ENCODE results near the genes KLK5, KLK12, NKG7 and SIGLEC14.

- PRO-cap: no peak
These were observed at the start of gene KLK5 for GRCh38 chr19:50952656-50953512. KLK5 (minus strand) TSS chr19:50953038.

DNA sequence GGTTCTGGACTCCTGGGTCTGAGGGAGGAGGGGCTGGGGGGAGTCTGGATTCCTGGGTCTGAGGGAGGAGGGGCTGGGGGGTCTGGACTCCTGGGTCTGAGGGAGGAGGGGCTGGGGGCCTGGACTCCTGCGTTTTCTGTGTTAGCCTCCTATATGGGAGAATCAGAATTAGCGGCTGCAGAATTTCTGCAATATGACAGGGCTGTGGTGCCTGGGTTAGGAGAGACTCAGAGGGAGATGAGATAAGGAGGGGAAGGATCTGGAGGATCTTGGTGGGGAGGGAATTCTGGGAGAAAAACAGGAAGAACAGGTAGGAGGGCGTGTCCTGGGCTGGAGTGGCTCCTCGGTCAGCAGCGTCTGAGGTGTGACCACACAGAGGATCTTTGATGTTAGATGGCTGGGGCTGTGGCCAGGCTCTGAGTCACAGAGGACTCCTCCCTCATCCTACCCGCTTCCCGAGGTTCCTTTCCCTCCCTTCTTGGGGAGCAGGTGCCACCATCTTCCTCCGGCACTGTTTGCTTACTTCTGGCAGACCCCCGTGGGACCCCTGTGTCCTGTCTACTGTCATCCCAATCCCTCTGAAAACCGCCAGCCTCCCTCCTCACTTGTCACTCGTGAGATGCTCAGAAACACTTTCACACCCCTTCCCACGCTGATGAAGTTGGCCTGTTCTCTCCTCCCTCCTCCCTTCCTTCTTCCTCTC, 6.4 kb upstream of the KLK6 start:
- PRO-cap: no peak

DNA sequence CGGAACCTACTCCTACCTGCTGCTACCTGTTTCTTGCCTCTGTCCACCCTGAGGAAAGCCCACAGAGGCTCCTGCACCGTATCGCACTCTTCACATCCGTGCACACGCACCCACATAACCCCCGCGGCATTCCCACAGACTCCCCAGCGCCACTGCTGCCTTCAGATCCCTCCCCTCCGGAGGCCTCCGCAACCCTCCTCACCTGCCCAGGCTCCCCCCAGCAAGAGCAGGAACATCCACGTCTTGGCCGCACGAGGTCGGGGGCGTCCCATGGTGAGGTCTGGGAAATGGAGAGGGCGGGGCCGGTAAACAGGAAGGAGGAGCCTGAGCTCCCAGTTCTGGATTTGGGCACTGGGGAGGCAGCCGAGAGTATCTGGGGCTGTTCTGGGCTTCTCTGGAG, 508 bp downstream of the KLK8 start:
- PRO-cap: no peak

- PRO-cap: no peak
These were observed at the start of gene KLK12 for GRCh38 chr19:51034590-51035121. KLK12 (minus strand) TSS chr19:51035002.

- PRO-cap: no peak
These were observed 606 bp downstream of the CTU1 start for GRCh38 chr19:51107365-51108241.

- PRO-cap: no peak
These were observed at the start of gene NKG7 for GRCh38 chr19:51372405-51373430. NKG7 (minus strand) TSS chr19:51372654.

DNA sequence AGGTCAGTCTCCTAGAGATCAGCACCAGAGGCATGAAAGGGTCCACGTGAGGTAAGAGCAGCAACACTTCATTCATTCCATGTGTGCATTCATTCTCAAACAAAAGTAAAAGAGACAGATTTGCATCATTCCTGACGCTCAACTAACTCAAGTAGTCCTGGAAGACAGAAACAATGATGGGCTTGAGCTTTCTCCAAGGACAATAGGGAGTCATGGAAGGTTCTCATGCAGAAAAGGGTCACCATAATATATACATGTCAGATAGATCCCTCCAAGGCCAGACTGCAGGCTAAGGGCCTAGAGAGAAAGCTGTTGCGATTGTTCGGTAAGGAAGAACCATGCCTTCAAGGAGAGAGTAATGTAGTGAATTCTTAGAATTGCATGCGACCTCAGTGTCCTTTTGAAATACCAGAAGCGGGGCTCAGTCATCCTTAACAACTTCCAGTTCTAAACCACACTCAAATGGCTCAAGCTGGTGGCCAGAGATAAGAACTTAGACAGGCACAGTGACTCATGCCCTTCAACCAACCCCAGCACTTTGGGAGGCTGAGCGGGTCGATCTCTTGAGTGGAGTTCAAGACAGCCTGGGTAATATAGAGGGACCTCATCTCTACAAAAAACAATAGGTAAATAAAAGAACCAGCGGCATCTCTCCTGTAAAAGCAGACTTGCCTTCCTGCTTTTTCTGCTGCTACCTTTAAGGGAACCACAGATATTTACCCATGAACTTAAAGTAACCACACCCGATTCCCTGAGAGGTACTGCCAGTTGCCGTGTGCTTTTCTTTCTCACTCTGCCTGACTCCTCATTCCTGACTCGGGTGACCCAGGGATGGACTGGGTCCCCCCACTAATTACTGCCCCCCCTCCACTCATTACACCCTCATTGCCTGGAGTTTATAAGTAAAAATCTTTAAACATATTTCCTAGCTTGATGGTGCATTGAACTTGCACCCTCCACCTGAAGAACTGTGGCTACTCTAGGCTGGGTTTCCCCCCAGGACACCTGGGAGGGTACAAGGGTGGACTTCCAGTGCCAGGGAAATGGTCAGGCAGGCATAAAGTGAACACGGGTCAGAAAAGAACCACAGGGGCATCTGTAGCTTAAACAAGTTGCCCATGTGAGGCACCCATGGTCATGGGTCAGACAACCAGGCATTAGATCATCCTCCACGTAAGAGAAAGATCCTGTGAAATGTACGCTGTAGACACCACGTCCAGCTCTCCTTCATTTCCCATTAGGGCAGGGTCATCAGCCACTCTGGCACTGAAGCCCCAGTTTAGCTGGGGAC, 15.4 kb upstream of the SIGLEC6 start:
- PRO-cap: no peak

GRCh38 chr19:51549538-51550392, 18.3 kb upstream of the SIGLEC6 start:
- PRO-cap: no peak

- PRO-cap: no peak
These were observed 19.4 kb upstream of the SIGLEC6 start for GRCh38 chr19:51550596-51551577.

- PRO-cap: no peak
These were observed 1.8 kb downstream of the SIGLEC14 start for GRCh38 chr19:51644605-51645351.

DNA sequence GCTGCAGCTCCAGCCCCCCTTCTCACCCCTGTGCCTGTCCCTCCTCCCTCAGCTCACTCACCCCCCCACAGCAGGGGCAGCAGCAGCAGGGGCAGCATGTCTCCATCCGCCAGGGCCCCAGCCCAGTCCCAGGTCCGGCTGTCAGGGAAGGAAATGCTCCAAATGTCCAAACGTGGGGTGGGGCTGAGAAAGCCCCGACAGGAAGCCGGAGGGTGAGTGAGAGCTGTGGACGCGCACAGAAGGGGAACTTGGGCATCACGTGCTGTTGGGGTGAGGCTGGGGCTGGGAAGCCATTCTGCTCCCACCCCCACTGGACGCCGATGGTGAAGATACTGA, at the start of gene SIGLEC14:
SIGLEC14 (minus strand) TSS at position 164 of the 336 bp plus-strand sequence.
- PRO-cap: no peak

DNA sequence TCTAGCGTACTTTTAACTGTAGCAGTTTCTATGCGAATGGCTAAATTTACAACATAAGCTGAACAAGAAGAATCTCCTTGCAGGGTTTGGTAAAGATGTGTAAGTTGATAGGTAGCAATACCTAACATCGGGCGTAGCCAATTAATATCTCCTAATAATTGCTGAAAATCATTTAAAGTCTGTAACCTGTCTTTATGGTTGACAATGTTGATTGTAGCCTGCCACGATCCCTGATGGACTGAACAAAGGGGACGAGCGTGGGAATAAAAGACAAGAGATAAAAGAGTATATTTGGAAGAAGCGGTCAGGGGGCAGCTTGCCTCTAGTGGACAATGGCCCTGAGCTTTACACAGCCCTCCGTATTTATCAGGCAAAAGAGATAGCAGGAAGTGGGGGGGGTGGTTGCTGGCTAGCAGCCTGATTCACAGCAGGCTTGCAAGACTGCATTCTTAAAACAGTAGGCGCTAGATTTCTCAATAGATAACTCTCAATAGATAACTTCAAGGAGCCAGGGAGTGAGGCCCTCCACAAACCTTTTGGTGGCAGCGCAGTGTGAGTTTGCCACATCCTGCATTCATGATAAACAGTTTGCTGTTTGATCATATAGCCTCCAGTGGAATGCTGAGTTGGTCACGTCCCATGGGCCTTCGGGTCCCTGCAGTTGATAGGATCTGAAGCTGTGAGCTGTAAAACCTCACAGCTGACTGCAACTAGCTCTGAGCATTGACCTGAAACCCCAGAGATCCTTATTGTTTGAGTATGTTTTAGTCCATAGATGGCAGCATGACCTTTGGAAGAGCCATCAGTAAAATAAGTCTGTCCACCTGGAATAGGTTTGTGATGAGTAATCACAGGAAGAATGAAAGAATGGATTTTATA, 12.1 kb downstream of the FPR3 start:
- PRO-cap: no peak

GRCh38 chr19:51988953-51989311, 2.3 kb upstream of the ZNF350 start:
- PRO-cap: no peak

GRCh38 chr19:52201566-52201864, 11.7 kb downstream of the PPP2R1A start:
- PRO-cap: no peak

GRCh38 chr19:52205471-52205812, 15.6 kb downstream of the PPP2R1A start:
- PRO-cap: no peak

- PRO-cap: no peak
These were observed 36.2 kb downstream of the PPP2R1A start for GRCh38 chr19:52226071-52226424.

- PRO-cap: no peak
These were observed 12.5 kb upstream of the ZNF610 start for GRCh38 chr19:52323365-52324038.

DNA sequence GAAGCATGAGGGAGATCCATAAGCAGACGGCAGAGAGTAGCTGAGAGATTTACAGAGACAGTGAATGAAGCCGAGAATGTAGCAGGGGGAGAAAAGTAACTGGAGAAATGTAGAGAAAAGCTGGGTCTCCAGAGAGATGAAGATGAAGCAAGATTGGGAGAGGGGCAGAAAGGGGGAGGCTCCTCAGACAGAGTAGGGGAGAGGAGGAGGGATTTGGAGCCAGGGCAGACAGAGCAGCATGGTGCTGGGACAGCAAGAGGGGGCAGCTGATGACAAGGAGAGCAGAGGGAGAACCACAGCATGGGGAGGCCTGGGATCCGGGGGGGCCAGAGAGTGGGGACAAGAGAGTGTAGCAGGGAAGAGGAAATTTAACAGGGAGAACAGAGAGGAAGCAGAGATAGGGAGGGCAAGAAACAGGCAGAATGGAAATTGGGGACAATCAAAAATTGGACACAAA, 975 bp downstream of the ZNF610 start:
- PRO-cap: no peak

- PRO-cap: no peak
These were observed 6.7 kb upstream of the ZNF528 start for GRCh38 chr19:52390948-52391450.

GRCh38 chr19:52533846-52534302, 6.4 kb downstream of the ZNF808 start:
- PRO-cap: no peak

Data from mesenteric fat pad (tissue), 1 donor.